ENCODE measurements around a stretch of chr4.

- RRBS, result 90% methylated on average over 7 of the region's 53 CpGs
These were observed 24.2 kb downstream of the RGS12 start for GRCh38 chr4:3316744-3317602.

DNA sequence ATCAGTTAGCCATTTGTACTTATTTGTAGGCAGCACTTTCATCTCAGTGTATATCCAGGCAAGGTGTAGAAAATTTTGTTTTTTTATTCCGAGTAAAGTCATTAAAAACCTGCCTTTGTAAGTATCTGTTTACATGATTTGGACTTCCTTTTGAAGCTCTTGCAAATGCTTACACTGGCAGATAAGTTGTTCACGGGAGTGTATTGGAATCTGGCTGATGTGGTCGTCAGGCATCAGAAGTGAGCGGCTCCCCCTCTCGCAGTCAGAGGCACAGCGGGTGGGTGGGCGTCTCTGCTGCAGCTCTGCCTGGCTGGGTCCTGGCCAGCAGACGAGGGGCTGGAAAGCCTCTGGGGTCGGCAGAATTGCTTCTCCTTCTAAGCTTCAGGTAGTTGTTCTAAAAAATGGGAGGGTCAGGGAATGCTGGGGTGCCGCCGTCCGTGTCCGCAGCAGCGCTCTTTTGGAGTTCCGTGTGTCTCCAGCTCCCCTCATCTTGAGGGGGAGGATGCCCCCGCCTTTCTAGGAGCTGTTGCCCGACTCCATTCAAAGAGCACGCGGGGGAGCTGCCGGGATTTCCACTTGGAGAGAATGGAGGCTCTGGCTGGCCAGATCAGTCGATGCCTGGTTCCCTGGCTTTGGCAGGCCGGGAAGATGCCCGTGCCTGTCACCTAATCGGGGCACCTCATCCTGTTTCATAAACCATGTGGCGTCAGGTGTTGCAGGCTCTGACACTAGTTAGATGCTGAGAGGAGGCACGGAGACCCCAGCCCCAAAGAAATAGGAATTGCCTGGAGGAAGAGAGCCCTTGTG is 70.2 kb upstream of the HGFAC start:
- RRBS, result 97% methylated on average over 3 of the region's 26 CpGs

- RRBS, result no CpG with 5 or more reads among the region's 33 CpGs
These were observed 56.3 kb upstream of the HGFAC start for GRCh38 chr4:3385231-3386058.

DNA sequence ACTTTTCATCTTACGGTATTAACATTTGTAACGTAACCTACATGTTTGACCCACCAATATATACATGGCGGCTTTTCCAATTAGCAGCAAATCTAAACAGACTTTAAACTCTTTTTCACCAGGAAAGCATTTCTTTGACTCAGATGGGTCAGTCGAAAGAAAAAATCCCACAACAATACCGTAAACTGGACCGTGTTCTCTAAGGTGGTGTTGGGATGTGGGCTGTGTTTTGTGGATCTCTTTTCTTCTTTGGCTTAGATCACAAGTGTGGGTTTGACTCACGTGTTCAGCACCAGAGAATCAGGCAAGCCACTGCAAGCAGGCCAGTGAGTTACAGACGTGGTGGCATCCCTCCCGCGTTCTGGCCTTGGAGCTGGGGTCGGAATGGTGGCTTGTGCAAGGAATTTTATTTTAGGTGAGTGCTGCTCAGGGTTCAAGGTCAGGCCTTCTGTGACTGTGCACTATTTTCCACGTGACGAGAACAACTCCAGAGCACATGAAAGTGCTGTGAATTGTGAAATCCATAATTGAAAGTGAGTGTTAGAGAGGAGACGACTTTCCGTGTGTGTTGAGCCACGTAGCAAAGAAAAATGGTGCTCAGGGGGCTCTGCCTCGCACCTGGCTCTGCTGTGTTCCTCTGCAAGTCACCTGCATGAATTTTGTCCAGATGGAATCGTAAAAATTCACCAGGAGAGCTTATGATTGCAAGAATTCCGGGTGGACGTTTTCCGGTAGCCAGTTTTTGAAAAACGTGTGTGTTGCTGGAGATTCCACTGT is 33.8 kb upstream of the HGFAC start:
- RRBS, result no CpG with 5 or more reads among the region's 22 CpGs

- RRBS, result no CpG with 5 or more reads among the region's 15 CpGs
These were observed 30.1 kb upstream of the HGFAC start for GRCh38 chr4:3411793-3412016.

- RRBS, result no CpG with 5 or more reads among the region's 5 CpGs
These were observed 4.8 kb upstream of the HGFAC start for GRCh38 chr4:3436986-3437361.

GRCh38 chr4:3461161-3462019 is 1.7 kb upstream of the DOK7 start:
- RRBS, result 62% methylated on average over 2 of the region's 19 CpGs

GRCh38 chr4:3464698-3465454 is 1.8 kb downstream of the DOK7 start:
- RRBS, result 100% methylated on average over 2 of the region's 18 CpGs

GRCh38 chr4:3485017-3485948 is 22.2 kb downstream of the DOK7 start:
- RRBS, result 7% methylated on average over 6 of the region's 41 CpGs

- RRBS, result no CpG with 5 or more reads among the region's 12 CpGs
These were observed 29.7 kb downstream of the LRPAP1 start for GRCh38 chr4:3502470-3502954.

GRCh38 chr4:3530682-3531476 is 1.3 kb downstream of the LRPAP1 start:
- RRBS, result no CpG with 5 or more reads among the region's 22 CpGs

GRCh38 chr4:3645218-3645738 is 113.1 kb upstream of the LRPAP1 start:
- RRBS, result no CpG with 5 or more reads among the region's 22 CpGs

DNA sequence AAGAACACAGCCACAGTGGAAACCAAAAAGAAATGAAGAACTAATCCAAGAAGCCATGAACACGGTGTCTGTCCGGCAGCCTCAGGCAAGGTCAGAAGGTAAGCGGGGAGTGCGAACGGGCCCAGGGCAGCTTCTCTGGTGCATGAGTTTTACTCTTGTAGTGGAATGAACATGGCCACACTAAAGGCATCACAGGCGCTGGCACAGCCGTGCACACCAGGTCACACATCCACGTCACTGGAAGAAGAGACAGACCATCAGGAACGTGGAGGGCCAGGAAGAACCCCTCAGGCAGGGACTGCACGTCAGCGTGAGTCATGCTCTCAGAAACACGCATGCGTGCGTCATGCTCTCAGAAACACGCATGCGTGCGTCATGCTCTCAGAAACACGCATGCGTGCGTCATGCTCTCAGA is 20.0 kb upstream of the ADRA2C start:
- RRBS, result no CpG with 5 or more reads among the region's 20 CpGs

DNA sequence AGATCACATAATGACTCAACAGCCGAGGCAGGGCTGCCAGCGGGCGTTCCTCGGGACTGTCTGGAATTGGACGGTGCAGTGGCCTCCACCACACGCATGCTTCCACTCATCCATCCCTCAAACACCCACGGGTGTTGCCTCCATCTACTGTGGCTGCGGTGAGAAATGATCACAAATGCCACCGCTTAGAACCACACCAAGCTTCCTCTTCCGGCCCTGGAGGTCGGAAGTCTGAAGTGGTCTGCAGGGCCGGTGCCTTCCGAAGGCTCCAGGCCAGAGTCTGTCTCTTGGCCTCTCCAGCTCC is 6.8 kb upstream of the ADRA2C start:
- RRBS, result no CpG with 5 or more reads among the region's 13 CpGs

- RRBS, result no CpG with 5 or more reads among the region's 8 CpGs
These were observed 14.9 kb downstream of the ADRA2C start for GRCh38 chr4:3781193-3781453.

DNA sequence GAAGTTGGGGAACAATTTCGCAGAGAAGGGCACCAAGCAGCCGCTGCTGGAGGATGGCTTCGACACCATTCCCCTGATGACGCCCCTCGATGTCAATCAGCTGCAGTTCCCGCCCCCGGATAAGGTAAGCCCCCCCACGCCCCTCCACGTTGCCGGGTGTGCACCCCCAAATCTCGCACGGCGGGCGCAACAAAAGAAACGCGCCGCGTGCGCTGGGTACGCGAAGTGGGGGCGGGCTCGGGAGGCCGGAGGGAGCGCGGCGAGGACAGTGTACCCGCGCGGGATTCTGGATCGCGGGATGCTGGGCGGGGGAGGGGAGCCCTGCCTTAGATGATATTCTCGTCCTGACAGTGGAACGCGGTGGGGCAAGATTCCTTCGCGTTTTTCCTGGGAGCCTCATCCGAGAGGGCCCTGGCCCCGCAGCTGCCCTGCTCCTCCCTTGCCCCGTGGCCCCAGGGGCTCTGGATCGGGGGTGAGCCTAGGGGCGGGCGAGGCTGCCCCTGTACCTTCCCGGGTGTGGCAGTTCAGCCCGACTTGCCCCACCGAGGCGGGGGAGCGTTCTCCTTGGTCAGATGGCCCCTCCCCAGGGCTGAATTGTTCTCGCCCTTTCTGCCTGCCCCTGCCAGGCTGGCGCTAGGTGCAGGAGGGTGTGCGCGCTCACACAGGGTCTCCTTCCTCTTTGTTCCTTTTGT is 879 bp downstream of the NSG1 start:
- RRBS, result 55% methylated on average over 6 of the region's 53 CpGs

DNA sequence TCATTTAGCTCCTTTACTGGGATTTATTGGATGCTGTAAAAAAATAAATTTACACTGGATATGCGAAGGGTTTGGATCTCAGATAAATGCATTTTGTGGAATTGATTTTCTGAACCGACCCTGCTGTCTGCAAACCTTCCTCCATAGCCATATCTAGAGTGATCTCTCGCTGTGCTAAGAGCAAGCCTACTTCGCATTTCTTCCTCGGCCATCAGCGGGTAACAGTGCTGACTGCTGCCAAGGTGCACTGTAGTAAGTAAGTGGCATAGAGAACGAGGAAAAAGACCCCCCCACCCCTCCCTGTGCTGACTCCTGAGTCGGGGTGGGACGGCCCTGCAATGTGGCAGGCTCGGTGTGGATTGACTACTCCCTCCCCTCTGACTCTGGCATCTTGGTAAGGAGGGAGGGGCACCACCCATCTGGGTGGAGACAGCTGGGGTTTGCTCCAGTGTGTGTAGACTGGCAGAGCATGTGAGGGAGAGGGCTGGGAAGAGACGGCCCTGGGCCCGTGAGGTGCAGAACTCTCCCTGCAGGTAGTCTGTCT is 30.8 kb downstream of the NSG1 start:
- RRBS, result no CpG with 5 or more reads among the region's 12 CpGs

DNA sequence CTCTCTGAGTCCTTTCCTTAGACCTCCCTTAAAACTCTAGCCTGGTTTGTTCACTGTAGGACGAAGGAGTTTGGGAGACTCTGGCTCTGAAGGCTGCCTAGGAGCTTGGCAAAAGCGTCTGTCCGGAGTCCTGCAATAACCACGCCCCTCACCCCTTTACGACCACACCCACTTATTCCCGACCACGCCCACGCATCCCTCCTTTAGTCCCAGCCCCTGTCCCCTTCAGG is 131.0 kb upstream of the STX18 start:
- RRBS, result no CpG with 5 or more reads among the region's 8 CpGs

GRCh38 chr4:4959620-4960130 is 59.6 kb downstream of the CYTL1 start:
- RRBS, result no CpG with 5 or more reads among the region's 18 CpGs

DNA sequence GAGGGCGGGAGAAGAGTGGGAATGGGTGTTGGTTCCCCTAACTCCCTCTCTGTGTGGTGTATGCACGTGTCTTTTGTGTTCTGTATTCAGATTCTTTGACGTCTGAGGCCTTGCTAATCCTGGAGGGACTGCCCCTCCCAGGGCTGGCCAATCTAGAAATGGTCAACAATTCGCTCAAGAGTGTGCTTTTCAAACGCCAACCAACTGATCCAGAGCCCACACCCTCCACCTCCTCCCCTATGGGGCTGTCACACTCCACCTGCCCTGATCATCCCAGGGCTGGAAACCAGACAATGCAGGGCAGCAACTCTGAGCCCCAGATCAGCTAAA is 37.3 kb downstream of the CYTL1 start:
- RRBS, result no CpG with 5 or more reads among the region's 5 CpGs